Frontal cortex (tissue), 2 donors: ENCODE measurements around a stretch of chr17.

DNA sequence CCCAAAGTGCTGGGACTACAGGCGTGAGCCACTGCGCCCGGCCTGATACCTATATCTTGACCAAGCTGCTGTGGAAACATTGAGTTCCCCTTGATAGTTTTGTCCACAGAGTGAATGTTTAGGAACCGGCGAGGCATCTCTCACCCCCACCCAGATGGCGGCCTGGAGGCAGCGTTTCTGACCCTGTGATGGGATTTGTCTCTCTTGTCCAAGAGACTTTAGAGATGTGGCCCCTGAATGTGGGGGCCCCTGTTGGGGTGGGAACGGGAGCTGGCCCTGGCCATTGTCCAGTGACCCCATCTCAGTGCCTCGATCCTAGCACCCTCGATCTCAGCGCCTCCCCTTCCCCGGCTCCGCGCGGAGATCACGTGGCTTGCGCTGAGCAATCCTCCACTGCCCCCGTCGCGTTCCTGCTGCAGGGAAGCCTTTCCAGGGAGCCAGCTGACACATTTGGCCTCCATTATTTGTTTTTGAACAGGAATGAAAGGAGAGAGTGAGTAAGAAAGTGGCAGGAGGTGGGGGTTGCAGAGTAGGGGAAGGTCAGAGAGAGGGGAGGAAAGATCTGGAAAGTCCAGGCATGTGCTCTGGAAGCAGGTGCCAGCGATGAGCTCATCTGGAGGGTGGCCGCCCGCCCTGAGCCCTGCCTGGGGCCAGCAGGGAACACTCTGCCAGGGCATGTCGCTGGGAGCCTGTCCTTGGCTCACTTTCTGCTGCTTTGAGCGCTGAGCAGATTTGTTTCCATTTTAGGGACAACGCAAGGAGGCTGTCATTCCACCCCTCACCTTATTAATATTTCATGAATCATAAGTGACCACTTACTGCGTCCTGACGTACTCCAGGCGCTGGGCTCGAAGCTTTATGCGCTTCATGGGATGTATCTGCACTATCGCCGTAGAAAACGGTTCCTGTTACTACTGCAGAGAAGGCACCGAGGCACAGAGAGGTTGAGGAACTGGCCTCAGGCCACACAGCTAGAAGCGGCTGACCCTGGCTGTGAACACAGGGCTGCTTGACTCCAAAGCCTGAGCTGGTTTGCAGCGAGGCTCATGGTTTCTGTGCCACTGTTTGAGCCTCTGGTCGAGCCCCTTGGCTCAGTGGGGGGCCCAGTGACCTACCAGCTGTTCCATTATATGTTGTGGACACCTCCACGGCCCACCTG, 142.4 kb downstream of the SEPTIN9 start:
- RAMPAGE, long total RNA, result no peak

GRCh38 chr17:77444188-77445024, 163.1 kb downstream of the SEPTIN9 start:
- RAMPAGE, long total RNA, result no peak

DNA sequence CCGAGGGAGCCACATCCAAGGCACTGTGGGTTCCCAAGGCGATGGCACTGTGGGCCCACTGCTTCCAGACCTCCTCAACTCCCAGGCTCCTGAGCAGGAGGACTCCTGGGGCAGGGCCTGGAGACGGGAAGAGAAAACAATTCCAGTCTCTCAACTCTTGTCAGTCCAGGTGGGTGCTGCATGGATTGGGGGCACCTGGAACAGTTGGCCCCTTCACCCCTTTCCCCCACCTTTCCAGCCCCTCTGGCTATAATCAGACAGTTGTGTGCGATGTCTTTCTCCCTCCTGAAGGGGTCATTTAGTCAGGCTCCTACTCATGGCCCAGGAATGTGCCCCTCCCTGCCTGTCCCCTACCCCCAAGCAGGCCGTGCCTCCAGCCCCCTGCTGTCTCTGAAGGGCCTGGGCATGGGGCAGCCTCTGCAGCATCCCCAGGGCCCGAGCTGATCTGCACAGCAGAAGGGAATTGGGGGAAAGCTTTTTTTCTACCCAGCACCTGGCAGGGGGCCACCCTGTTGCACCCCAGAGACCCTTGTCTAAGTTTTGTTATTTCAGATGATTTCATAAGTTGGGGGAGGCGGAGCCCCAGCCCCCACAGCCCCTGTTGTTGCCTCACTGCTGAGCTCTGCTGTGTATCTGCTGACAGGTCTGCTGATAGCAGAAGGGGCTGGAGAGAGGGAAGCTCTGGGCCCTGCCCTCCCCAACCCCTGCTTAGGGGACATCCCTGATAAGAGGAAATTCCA, 189.8 kb downstream of the SEPTIN9 start:
- RAMPAGE, long total RNA, result no peak

- RAMPAGE, long total RNA, result no peak
Measured at GRCh38 chr17:77666793-77667629, 291.5 kb upstream of the TNRC6C start.

GRCh38 chr17:77734343-77734994, 224.0 kb upstream of the TNRC6C start:
- RAMPAGE, long total RNA, result no peak

GRCh38 chr17:77869482-77870282, 88.8 kb upstream of the TNRC6C start:
- RAMPAGE, long total RNA, result no peak

- RAMPAGE, long total RNA, result no peak
Measured at GRCh38 chr17:77886788-77887313, 71.7 kb upstream of the TNRC6C start.

DNA sequence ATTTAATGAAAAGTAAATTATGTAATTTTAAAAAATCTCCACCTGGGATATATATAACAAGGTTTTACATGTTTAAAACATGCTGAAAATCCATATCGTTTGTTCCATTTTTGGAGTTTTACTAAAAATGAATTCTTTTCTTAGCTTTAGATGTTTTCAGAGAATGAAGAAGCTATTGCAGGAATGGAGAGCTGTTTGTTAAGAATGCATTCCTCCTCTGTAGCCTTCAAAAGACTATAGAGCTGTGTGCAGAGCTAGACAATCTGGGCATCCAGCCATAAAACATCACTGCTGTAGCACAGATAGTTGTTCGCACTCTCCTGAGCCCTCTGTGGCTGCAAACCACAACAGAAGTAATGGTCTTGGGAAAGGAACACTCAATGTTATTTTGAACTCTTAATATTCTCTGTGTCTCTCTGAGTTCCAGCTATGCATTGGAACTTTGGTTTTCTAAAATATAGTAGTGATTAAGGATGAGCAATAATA, 4.9 kb downstream of the TNRC6C start:
- RAMPAGE, long total RNA, result no peak

DNA sequence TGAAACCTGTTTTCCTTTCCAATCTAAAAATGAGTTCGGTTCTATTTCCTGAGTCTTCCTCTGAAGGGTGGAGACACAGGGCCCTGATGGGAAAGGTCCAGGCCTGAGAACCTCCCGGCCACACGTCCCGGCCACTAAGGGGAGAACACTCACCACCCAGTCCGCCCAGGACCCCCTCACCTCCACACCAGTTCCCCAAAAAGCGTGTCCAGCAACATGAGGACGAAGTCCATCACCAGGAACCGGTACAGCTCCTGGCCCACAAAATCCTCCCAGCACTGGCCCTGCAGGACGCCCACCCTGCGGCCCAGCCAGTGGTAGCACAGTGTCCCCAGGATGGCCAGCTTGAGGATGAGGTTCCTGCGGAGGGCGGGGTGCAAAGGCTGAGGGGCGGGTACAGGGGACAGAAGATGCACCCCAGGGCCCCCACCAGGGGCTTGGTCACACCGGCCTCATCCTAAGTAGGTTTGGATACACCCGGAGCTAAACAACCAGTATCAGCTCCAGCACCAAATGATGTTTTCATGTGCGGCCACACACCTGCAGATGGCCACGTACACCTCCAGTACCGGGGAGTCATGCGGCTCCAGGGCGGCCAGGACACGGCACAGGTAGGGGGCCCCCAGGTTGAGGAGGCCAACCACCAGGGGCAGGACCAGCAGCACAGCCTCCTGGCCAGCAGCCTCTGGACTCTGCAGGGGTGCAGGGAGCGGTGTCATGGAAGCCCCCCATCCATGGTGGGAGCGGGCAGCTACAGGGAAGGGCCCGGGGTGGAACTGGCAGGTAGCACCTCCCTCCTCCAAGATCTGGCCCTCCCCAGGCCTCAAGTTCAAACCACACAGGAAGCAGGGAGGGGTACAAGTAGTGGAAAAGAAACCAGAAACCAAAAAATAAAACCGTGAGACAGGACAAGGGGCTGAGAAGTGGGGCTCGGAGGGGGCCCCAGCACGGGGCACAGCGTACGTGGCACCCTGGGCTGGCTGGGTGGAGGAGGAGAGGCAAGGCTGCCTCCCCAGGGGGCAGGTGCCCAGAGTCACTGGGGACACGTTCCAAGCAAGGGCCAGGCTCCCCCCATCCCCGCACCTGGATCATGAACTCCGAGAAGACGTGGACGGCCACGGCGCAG, 7.7 kb downstream of the TMC6 start:
- RAMPAGE, long total RNA, result no peak

DNA sequence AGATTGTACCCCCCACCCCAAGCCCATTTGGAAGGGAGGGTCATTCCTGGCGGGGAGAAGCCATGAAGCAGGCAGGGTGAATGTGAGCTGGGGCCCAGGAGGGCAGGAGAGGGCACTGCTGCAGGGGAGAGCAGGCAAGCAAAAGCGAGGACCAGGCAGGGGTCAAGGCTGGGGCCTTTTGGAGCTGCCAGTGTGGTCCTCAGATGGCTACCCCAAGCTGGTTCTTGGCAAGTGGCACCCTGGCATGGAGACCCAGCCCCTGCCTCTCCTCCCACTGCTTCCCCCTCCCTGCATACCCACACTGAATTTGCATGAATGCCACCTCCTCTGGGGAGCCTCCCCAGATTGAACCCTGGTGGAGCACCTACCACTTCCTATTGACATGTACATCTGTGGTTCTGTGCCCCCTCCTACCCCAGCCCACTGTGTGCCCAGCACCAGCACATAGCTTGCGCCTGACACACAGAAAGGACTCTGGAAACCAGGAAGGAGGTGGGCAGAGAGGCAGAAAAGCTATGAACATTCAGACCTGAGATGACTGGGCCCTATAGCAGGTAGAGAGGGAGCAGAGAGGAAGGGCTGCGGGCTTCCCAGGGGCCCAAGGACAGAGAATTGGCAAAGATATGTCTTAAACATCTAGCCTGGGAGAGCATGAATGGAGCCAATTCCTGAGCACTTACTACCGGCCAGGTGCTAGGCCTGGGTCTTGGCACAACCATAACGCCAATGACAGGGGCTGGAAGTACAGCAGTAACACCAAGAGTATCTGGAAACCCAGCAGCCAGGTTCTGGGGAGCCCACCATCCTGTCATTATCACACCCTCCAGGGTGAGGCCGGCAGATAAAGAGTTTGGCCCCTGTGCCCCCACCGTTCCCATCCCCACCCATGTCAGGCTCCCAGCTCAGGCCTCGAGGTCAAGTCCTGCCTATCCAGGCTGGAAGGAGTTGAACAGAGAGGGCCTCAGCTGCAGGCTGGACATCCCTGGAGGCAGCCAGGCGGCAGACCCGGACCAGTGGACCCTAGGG, 759 bp upstream of the TMC8 start:
- RAMPAGE, long total RNA, result no peak

DNA sequence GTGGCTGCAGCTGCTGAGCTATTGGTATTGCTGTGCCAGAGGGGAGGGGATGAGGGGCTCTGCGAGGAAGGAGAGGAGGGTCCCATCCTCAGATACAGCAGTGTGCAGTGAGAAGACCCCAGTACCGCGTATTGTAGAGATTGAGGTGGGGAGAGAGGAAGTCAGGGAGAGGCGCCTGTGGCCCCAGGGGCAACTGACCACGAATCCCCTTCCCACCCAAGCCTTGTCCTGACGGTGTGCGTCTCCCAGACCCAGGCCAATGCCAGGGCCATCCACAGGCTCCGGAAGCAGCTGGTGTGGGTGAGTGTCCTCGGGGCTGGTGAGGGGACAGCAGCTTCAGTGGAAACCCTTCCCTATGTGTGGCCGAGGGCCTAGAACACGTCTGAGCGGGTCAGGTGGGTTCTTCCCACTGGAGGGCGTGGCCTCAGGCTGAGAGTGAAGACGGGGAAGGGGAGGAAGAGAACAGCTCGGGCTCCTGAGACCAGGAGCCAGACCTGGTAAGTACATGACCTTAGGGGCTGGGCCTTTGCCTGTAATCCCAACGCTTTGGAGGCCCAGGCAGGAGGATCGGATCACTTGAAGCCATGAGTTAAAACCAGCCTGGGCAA, 7.1 kb upstream of the C17orf99 start:
- RAMPAGE, long total RNA, result no peak

- RAMPAGE, long total RNA, result no peak
Measured at GRCh38 chr17:78170706-78171189, 2.4 kb downstream of the SYNGR2 start.

- RAMPAGE, long total RNA, result no peak
Measured at GRCh38 chr17:78225901-78226638, 5.4 kb upstream of the TMEM235 start.

GRCh38 chr17:78272594-78273326, 41.3 kb downstream of the TMEM235 start:
- RAMPAGE, long total RNA, result no peak

GRCh38 chr17:78276090-78276433, 44.6 kb downstream of the TMEM235 start:
- RAMPAGE, long total RNA, result no peak

DNA sequence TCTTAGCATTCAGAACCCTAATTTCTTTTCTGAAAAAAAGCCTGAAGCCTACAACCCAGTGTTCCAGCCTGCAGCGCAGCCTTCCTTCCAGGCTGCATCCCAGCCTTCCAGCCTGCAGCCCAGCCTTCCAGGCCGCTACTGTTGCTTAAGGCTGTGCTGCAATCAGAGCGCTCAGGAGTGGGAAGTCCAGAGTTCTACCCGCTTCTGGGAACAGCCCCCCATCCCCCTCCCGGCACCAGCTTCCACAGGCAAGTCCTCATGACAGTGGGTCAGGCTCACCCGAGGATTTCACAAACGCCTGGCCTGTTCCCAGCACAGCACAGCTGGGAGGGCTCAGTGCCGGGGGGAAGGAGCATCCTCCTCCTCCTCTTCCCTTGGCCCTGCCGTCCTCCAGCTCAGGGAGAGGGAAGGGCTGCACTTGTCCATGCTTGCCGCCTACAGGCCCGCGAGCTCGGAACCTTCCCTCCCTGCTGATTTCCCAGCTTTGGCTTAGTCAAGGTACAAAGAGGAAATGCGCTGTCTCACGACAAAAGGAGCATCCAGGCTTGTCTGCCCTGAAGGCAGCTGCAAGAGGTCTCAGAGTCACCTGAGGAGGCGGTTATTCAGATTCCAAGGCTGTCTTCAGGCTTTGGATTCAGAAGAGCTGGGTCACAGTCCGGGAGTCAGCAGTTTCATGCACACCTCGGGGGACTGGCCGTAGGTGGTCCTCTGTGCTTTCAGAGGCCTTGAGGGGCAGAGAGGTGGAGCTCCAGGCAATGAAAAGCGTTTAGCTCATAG, 8.3 kb downstream of the SOCS3 start:
- RAMPAGE, long total RNA, result no peak

- RAMPAGE, long total RNA, result no peak
Measured at GRCh38 chr17:78356736-78357791, 2.8 kb downstream of the SOCS3 start.

- RAMPAGE, long total RNA, result no peak
Measured at GRCh38 chr17:78357792-78358528, 1.9 kb downstream of the SOCS3 start.

- RAMPAGE, long total RNA, result no peak
Measured at GRCh38 chr17:78365245-78366177, 5.6 kb upstream of the SOCS3 start.

- RAMPAGE, long total RNA, result no peak
Measured at GRCh38 chr17:78396888-78397566, 18.6 kb downstream of the PGS1 start.